Suprapubic skin (tissue), 4 donors: ENCODE measurements around the gene SIL1.

- PRO-cap = no peak
- RAMPAGE, long total RNA, 4 experiments = no peak in any of the 4 experiments
These were observed 166.0 kb downstream of the SPOCK1 start for GRCh38 chr5:137333147-137333461.

- PRO-cap = no peak
- RAMPAGE, long total RNA, 4 experiments = no peak in any of the 4 experiments
These were observed 105.4 kb upstream of the SPOCK1 start for GRCh38 chr5:137604469-137605066.

DNA sequence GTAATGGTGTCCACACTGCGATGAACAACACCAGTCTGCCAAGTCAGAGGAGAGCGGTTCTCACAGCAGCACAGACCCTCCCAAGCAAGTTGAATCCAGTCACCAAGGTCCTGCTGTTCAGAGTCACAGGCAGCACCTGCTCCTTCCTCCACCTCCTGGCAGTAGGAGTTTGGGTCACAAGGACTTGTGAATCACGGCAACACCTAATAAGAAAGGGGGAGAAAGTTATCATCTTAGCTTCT is 114.0 kb downstream of the KLHL3 start:
- PRO-cap = no peak
- RAMPAGE, long total RNA, 4 experiments = no peak in any of the 4 experiments

DNA sequence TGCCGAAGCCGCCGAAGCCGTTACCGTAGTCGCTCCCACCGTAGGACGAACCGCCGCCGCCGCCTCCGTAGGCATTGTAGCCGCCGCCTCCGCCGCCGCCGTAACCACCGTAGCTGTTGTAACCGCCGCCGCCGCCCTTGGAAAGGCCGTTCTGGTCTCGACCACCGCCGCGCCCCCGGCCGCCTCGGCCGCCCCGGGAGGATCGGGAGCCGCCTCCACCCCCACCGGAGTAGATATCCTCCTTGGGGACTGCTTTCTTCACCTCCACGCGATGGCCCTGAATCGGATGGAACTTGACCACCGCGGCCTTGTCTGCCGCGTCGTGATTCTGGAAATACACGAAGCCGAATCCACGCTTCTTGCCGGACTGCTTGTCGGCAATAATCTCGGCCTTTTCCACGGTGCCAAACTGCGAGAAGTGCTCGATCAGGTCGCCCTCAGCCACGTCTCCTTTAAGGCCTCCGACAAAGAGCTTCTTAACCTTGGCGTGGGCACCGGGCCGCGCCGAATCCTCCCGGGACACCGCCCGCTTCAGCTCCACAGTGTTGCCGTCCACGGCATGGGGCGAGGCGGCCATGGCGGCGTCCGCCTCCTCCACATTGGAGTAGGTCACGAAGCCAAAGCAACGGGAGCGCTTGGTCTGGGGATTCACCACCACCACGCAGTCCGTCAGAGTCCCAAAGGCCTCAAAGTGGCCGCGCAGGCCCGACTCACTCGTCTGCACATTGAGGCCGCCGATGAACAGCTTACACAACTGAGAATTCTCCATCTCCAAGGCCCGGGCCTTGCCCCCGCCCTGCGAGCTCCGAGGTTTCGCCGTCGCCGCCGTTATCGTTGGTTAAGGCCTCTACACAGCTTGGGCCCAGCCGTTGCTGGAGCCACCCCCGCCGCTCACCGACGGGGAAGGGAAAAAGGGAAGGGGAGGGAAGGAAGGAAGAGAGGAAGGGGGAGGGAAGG is 587 bp downstream of the HNRNPA0 start:
- PRO-cap = no peak
- RAMPAGE, long total RNA, 4 experiments = start-site peak on the minus strand in 1 of 4 experiments, centred at position 599 of the sequence, 21 reads per replicate

DNA sequence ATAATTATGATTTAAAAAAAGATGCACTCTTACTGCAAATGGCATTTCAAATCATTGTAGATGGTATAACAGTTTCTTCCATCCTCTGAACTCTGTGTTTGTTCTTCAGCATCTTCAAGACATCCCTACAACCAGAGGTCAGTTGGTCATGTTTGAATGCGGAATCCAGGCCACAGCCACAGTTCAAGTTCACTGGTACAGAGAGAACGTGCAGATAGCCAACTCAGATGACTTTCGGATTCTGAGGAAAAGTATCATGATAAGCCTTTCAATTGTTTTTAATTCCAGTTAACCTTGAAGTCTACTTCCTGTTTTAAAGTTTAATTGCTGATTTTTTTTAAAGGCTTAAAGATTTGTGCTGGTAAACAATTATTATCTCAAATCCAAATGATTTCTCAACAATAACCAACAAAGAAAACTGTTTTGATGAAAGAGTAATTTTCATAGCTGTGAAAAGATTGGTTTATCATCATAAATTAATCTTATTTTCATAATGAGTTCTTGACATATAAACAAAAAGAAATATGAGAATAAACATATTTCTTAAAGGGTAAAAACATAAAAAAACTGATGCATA is 8.5 kb upstream of the MYOT start:
- PRO-cap = no peak
- RAMPAGE, long total RNA, 4 experiments = no peak in any of the 4 experiments

GRCh38 chr5:138024243-138024487 is 8.7 kb downstream of the FAM13B start:
- PRO-cap = no peak
- RAMPAGE, long total RNA, 4 experiments = no peak in any of the 4 experiments

GRCh38 chr5:138273426-138274026 is 895 bp downstream of the GFRA3 start:
- PRO-cap = no peak
- RAMPAGE, long total RNA, 4 experiments = no peak in any of the 4 experiments

DNA sequence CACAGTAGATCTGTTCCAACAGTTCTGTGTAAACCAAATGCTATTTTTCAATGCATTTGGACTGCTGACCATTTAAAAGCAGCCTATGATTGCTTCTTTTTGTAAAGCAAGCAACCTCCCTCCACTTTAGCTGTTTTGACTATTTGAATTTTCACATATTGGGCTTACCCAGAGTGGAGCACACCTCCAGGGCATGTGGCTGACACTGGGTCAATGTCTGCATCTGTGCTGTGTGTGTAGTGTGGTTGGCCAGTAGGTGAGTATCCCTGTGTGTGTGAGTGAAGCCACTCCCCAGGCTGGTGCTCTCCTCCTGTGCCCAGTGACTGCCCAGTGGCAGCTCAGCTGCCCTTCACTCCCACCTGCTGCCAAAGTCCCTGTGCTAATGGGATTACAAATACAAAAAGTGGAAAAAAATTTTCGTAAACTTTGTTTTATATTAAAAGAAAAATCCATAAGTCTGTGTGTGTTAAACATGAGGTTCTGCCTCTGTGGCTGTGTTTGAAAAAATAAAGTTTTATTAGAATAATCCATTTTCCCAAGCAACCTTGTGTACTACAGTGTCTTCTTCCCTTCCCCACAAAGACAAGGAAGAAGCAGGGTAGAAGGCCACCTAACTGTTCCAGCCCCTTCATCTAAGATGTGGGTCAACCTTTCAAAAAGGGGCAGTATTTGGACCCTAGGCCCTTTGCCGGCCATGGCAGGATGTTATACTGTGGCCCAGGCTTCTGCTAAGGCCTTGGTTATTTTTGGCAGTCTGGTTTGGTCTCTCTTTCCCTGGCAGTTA is 3.1 kb upstream of the KDM3B start:
- PRO-cap = no peak
- RAMPAGE, long total RNA, 4 experiments = no peak in any of the 4 experiments

DNA sequence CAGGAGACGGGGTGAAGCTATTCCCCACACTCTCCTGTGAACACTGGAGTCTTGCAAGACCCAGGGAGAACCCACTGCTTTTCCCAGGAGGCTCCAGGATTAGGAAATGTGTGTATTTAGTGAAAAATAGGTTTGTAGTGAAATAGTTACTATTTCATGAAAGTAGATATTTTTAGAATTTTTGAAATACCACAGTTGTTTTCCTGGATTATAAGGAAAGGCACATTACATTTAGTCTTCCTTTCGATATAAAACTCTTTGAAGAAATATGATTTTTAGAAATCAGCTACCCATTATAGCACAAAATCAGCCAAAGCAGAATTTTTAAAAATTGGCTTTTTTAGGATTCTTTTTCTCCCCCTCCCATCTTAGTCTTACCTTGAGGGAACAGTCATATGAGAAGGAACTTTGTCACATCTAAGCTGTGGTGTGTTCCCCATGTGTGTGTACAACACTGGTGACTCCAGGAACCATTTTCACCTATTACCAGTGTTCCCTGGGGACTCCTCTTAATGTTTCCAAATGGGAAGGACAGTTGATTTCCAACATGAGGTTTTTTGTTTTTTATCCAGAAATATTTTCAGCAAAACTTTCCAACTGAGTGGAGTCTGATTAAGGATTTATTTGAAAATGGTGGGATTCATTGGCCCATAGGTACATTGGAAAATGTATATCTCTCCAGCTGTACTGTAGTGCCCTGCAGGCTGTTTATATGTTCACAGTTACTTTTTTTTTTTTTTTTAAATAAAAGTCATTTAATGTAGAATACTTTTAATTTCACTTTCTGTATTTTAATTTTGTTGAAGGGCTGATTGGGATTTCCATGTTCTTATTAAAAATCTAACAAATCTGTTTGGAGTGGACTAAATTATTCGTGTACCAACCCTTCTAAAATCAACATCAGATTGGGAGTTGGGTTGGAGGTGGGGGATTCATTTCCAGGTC is 2.4 kb upstream of the REEP2 start:
- PRO-cap = no peak
- RAMPAGE, long total RNA, 4 experiments = start-site peak on the plus strand in 1 of 4 experiments, centred at position 356 of the sequence, 19 reads per replicate

DNA sequence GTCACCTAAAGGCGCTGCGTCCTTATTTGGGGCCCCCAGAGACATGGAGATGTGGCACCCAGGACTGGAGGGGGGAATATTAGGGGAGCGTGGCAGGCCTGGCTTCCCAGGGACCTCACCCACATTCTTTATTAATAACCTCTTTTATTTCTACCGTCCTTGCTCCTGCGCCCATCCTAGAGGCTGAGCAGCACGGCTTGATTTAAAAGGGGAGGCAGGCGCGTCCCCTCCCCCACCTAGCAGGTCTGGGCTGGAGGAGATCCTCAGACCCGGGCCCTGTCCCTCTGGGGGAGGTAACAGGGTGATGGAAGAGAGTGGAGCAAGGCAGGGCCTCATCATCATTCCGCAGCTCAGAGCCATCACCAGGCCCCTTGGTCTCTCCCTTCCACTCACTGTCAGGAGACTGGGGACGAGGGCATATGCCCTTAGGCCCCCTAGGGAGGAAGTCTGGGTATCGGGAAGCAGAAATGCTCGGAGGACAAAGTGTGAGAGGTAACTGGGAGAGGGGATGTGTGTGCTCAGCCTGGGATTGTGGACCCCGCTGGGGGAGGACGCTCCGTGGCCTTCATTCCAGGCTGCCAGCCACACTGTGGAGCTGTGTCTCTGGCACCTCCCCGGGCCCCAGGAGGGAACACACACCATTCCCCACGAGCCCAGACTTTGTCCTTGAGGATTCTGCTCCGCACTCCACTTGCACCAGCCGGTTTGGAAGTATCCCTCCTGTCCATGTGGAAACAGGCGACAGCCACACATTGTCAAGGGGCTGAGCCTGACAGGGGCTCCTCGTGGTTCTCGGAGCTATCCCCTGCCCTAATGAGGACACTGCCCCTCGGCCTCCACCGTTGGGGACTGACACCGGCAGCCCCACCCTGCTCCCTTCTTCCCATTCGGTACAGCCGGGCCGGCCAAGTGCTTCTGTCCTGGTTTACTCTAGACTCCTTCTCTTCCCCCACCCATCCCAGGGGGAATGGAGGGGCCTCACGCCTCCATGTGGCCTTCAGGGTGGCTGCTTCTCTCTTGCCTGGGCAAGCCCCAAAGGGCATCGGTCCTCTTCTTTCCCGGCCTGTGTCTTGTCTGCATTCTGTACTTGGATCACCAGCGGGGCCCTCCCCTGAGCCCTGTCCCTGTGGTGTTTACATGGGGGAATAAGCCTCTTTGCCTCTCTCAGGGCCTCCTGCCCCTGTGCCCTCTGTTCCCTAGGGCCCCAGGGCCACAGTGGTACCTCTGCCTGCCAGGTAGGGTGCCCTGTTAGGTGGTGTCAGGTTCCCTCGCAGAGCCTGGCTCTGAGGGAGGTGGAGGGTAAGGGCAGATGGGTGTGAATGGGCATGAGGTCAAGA is 946 bp downstream of the REEP2 start:
- PRO-cap = no peak
- RAMPAGE, long total RNA, 4 experiments = no peak in any of the 4 experiments

- PRO-cap = no peak
- RAMPAGE, long total RNA, 4 experiments = no peak in any of the 4 experiments
These were observed 10.9 kb downstream of the REEP2 start for GRCh38 chr5:138449456-138450430.

- PRO-cap = unidirectional peak, minus-strand start at chr5:138463815; bidirectional peak, plus-strand start at chr5:138464253, minus-strand start at chr5:138464174
- RAMPAGE, long total RNA, 4 experiments = no peak in any of the 4 experiments
These were observed 1.5 kb upstream of the EGR1 start for GRCh38 chr5:138463503-138464528.

DNA sequence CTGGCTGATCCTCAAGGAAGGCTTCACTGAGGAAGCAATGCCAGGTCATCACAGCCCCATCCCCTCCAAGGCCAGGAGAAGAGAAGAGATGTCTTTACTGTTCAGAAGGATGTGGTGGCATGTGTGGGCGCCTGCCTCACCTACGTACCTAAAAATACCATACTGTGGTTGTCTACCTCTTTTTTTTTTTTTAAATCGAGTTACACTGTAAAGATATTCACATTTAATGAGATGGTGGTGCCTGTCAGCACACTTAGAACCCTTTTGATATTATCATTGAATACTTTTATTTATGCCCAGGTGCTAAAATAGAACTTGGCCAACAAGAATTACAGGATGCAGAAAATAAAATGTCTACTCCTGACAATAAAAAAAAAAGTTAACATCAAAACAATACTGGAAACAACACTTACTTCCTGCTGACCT is 26.3 kb upstream of the CTNNA1 start:
- PRO-cap = no peak
- RAMPAGE, long total RNA, 4 experiments = no peak in any of the 4 experiments

- PRO-cap = no peak
- RAMPAGE, long total RNA, 4 experiments = no peak in any of the 4 experiments
These were observed 61.1 kb upstream of the LRRTM2 start for GRCh38 chr5:138935928-138937025.

- PRO-cap = no peak
- RAMPAGE, long total RNA, 4 experiments = no peak in any of the 4 experiments
These were observed 78.2 kb upstream of the LRRTM2 start for GRCh38 chr5:138953229-138953930.

DNA sequence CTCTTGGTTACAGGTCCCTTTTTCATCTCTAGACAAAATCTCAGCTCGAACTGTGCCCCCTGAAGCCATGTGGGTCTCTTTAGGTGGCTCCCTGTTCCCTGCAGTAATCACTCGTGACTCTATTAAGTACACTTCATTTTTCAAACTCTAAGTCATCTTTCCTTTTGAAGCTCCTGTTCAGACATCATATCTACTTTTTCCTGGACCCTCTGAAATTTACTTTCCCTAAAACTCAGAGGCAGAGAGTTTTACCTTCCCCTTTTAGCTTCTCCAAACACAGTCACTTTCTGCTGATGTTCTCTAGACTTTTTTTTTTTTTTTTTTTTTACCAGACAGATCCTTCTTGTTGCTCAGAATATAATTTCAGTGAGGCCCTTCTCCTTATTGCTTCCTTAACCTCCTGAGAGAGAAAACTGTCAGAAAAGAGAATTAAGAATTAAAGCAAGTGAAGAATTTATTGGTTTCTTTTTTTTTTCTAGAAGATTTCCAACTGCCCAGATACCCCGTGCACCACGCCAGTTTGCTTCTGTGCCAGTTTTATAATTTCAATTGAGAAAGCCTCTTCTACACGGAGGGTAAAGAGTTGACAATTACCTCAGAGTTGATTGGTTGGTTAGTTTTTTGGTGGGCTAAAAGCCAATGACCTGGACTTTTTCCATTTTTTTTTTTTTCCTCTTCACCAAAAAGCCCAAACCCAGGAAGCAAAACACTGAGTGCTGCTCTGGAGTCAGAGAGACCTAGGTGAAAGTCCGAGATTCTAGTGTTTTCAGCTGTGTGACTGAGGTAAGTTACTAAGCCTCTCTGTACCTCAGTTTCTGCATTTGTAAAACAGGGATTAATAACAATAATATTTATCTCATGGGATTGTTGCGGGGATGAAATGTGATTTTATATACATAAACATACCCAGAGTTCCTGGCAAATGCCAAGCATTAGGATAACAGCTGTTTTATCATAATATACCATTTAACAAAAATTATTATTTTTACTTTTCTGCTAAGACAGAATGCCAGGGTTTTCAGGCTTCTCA is 86.8 kb upstream of the LRRTM2 start:
- PRO-cap = no peak
- RAMPAGE, long total RNA, 4 experiments = no peak in any of the 4 experiments

DNA sequence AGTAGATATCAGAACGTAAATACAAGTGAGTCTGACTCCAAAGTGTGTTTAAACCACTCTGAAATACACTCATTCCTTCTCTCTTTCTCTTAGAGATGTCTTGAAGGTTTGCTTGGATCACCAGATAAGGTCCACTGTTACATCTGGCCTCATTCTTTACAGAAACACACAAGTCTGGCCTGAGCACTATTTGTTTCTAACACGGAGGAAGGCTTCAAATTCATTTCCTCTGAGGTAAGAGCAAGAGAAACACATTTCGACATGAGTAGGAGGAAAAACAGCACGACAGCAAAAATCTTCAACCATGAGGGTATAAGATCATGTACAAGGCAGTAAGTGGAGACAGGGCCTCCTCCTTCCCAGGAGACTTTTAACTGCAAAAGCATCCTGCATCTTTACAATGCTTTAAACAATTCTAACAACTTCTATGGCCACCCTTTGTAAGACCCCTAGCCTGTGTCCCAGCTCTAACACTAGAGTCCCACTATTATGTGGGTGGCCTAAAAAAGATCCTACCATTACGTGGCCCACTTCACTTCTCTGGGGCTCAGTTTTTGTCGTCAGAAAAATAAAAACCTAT is 8.0 kb downstream of the SIL1 start:
- PRO-cap = no peak
- RAMPAGE, long total RNA, 4 experiments = no peak in any of the 4 experiments

GRCh38 chr5:139197994-139198751 is at the start of gene SIL1:
SIL1 (minus strand) TSS chr5:139198368.
- PRO-cap = bidirectional peak, plus-strand start at chr5:139198531, minus-strand start at chr5:139198290
- RAMPAGE, long total RNA, 4 experiments = start-site peak on the minus strand in 3 of 4 experiments, at chr5:139198297-139198369 at its widest, 92 to 426 reads per replicate

- PRO-cap = no peak
- RAMPAGE, long total RNA, 4 experiments = no peak in any of the 4 experiments
These were observed 5.6 kb downstream of the MATR3 start for GRCh38 chr5:139298786-139299955.

GRCh38 chr5:139323208-139323559 is 18.5 kb upstream of the PAIP2 start:
- PRO-cap = no peak
- RAMPAGE, long total RNA, 4 experiments = no peak in any of the 4 experiments